Calu3 (cell line): ENCODE data around the gene PRKAR1B.

- PRO-cap = unidirectional peak, minus-strand start at chr7:35495
Measured at GRCh38 chr7:34780-35776, 157.3 kb upstream of the FAM20C start.

DNA sequence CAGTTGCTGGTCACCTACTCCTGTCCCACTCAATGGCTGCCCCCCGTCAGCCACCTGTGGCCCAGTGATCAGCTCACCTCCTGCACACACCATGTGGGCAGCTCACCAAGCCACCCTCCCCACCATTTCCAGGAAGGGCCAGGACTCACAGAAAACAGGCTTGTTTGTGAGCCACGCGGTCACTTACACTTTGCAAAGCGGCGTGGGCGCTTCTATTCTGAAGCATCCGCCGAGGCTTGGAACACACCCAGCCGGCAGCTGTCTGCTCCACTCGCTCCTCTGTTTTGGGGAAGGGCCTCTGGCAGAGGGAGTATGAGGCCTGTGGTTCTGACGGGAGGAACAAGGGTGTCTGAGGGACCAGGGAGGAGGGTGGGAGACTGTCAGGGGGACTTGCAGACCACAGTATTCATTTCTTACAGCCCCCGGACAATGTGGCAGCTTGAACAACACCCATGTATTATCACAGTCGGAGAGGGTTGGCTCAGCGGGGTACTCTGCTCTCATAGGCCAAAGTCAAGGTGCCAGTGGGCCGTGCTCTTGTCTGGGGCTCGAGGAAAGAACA is 60.6 kb upstream of the FAM20C start:
- PRO-cap = no peak

GRCh38 chr7:149880-150329 is 42.5 kb upstream of the FAM20C start:
- PRO-cap = no peak

GRCh38 chr7:290859-291526 is 1.0 kb downstream of the FOXL3 start:
- PRO-cap = no peak

DNA sequence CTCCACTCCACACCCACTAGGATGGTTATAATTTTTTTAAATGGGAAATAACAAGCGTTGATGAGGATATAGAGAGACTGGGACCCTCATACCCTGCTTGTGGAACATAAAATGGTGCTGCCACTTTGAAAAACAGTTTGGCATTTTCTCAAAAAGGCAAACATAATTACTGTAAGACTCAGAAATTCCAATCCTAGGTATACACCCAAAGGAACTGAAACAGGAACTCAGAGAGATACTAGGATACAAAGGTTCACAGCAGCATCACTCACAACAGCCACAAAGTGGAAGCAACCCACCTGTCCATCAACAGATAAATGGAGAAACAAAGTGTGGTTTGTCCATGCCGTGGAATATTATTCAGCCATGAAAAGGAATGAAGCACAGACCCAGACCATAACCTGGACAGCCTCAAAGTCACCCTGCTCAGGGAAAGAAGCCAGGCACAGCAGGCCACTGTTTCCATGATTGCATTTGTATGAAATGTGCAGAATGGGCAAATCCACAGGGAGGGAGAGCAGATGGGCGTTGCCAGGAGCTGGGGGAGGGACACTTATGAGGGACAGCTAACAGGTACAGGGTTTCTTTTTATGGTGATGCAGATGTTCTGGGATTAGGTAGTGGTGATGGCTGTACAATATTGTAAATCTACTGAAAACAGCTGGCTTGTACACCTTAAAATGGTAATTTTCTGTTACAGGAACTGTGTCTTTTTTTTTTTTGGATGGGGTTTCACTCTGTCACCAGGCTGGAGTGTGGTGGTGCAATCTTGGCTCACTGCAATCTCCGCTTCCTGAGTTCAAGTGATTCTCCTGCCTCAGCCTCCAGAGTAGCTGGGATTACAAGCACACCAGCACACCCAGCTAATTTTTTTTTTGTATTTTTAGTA is 30.3 kb downstream of the FOXL3 start:
- PRO-cap = no peak

DNA sequence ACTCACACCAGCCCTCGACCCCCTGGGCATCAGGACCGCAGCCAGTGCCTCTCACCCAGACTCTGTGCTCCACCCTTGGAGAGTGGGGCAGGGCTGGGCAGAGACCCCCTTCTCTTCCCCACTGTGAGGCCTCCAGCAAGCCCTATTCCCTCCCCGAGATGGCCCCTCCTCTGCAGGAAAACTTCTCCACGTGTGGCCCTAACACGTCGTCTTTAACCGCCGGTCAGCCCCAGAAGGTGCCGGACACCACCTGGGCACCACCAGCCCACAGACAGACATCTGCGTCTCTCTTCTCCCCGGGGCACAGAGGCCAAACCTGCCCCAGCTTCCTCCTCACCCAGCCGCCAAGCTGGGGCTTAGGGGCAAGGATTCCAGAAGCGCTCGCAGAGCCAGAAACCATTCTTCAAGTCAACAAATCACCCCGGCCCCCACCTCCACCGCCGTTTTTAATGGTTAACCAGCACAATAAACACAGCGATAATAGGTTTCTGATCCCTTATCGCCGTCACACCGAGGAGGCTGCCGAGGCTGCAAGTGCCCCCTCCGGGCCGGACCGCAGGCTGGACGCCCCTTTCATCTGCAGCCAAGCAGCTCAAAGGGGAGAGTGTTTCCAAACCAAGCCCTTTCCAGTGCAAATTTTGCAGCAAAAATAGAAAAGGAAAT is 82.9 kb downstream of the FOXL3 start:
- PRO-cap = no peak

DNA sequence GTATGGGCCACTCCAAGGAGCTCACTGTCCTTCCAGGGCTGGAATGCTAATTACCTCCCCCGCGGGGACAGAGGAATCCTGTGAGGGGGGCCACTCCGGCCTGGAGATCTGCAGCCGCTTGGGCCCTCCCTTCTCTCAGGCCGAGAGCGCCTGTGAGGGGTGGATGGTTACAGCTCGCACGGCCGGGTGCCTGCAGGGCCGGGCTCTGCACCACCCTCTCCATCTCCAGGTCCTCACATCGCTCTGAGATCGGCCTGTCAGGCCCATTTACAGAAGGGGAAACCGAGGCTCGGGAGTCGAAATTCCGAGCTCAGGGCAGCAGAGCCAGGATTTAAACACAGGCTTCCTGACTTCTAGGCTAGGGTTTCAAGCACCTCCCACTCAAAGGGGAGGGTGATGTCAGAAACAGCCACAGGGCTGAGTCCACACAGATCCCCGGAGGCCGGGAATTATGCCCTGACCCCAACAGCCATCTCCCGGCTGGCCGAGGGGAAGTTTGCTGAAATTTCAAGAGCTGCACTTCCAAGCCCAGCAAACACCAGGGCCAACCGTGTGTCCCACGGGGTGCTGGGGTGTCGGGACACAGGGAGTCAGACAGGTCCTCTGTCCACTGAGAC is 59.0 kb downstream of the PDGFA start:
- PRO-cap = no peak

DNA sequence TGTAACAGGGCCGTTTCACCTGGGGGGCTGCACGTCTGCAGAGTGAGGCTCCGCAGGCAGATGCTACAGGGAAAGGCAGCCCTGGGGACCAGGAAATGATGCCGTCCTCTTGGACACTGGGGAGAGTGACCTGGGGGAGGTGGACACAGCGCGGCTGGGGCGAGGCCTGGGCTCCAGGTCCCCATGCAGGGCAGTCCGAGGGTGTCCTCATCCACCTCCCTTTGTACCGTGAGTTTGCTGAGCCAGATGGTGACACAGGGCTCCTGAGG is 41.9 kb downstream of the PDGFA start:
- PRO-cap = no peak

DNA sequence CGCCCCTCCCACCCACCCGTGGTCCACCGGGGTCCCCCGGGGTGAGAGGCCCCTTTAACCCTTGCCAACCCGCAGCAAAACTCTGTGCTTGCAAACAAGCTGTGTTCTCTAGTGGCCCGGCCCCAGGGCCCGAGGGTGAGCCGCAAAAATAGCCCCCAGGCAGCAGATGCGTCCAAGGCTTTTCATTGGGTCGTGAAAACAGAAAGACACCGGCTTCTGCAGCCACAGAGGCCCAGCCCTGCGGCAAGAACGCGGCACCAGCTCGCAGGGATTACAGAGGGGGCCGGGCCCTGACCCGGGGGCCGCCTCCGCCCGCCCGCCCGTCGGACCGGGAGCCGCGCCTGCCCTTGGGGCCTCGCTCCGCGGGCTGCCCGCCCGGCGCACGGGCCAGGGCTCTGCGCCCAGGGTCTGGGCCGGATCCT is 3.0 kb downstream of the PDGFA start:
- PRO-cap = no peak

- PRO-cap = no peak
Measured at GRCh38 chr7:523319-523766, 3.7 kb upstream of the PDGFA start.

GRCh38 chr7:538047-538756 is 18.6 kb upstream of the PDGFA start:
- PRO-cap = bidirectional peak, plus-strand start at chr7:538497, minus-strand start at chr7:538322

GRCh38 chr7:585351-585749 is 65.7 kb upstream of the PDGFA start:
- PRO-cap = no peak

DNA sequence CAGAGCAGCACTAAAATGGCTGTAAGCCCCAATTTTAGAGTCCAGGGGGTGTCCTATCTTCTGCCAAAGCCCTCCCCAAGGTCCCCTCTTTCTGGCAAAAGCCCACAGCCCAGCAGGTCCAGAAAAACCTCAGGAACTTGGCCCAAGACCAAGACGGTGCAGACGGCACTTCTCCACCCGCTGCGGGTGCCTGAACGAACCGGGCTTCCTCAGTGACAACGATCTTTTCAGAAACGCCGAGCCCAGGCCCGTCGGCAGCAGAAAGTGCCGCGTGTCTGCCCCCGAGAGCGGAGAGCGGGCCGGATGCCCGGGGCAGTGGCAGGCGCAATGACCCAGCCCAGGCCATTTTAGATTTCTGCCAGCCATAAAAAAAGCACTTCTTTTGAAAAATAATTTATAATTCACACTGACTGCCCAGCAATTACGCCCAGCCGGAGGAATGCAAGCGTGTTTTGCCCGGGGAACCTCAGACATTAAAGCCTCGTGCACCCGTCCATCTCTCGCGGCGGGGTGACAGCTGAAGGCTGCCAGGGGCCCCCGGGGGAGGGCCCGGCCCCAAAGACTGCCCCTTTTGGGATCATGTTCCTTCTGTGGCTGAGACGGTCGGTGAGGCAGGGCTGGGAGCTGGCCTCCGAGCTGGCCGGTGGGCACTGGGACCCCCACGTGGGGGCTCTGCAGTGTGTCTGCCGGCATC is 71.1 kb upstream of the PDGFA start:
- PRO-cap = no peak

DNA sequence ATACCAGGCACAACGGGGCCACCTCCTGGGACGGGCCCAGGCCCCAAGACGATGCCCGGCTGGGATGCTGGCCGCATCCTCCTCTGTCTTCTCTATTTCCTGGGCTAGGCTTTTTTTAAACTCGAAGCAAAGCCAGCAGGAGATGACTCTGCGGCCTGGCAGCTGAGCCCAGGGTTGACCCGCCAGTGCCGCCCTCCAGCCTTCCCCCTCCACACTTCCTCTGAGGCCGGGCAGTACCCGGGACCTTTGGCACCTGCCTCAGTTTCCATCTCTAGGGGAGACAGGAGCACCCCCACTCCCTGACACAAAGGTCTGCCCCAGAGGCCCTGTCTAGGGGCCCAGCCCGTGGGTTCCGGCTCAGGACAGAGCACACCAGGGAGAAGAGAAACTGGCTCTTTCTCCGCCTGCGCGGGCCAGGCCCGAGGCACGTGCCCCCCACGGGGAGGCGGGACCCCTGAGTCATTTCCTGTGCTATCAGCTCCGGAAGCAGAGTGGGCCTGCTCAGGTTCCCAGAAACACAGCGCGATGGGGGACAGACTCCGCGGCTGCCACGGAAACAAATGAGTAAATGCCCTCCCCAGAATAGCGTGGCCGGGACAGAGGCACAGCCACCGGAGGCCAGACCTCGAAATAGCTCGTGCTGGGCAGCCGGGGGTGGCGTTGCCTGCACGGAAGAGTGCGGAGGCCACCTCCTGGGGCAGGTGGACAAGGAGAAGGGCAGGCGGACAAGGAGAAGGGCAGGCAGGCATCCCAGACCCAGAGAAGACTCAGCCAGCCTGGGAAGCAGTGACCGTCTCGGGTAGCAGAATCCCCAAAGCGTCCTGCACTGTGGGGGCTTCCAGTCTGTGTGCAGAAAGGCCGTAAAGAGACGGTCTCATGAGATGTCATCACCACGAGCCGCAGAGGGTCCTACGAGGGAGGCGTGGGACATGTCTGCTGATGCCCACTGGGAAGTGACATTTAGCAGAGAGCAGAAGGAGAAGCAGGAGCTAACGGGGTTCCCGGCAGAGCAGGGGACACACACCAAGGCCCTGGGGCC is 84.8 kb upstream of the PDGFA start:
- PRO-cap = no peak

- PRO-cap = no peak
Measured at GRCh38 chr7:644804-645419, 81.6 kb upstream of the DNAAF5 start.

DNA sequence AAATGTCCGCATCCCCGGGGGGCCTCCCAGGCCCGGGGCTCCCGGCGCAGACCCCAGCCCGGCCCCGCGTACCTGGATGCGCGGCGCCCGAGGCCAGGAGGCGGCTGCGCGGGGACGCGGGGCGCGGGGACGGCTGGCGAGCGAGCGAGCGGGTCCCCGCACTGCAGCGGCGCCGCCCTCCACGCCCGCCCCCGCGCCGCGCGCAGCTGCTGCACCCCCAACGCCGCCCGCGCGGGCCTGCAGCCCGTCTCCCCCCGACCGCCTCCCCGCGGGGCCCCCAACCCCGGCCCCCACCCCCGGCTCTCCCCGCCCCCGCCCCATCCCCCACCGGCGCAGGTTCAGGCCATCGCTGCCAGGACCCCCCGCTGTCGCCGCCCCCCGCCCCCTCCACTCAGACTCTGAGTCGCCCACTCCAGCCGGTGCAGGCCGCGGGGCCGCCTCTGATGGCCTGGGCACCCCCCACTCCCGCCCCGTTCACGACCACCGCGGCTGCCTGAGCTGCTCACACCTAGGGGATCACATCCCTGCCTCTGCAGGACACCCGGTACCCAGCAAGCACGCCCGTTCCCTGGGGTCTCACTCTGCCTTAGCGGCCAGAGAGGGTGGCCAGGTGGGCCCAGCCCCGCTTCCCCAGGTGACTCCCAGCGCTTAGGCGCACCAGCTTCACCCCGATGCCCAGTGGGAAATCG is 14.0 kb upstream of the DNAAF5 start:
- PRO-cap = no peak

DNA sequence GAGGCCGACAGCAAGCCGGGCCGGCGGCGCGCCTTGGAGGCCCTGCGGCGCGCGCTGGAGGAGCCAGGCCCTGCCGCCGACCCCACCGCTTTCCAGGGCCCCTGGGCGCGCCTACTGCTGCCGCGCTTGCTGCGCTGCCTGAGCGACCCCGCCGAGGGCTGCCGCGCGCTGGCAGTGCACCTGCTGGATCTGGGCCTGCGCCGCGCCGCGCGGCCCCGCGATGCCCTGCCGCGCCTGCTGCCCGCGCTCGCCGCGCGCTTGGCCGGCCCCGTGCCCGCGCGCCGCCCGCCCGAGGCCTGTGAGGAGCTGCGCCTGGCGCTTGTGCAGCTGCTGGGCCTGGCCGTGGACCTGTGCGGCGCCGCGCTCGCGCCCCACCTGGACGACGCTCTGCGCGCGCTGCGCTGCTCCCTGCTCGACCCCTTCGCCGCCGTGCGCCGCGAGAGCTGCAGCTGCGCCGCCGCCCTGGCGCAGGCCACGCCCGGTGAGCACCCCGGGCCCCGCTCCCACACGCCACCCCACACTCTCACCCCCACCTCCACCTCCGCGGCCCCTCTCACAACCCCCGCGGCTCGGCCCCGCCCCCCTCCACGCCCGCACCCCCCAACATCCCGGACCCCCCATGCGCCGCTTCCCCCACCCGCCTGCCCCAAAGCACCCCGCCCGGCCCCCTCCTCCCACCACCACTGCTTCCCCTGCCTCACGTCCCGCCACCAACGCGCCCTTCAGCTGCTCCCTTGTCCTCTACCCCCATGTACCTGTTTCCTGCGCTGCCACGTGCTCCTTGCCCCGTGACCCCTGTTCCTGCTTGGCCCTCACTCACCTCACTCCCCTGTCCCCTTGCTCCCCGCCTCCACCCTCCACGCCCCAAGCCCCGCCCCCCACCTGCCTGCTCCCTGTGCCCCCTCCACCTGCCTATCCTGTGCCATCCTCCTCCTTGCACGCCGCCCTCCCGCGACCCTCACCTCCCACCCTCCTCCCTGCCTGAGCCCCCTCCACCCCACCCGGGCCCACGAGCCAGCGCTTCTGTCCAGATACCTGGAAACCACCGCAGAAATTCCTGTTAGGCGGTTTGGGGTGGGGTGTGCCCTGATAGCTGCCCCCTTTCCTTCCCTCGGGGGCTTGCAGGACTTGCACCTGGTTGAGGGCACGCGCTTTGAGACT is at the start of gene PRKAR1B:
Gene PRKAR1B, minus strand, starts transcription at position 447 of the 1,161 bp plus-strand sequence.
- PRO-cap = bidirectional peak, plus-strand start at position 475 of the sequence, minus-strand start at position 438 of the sequence; unidirectional peak, minus-strand start at position 757 of the sequence

DNA sequence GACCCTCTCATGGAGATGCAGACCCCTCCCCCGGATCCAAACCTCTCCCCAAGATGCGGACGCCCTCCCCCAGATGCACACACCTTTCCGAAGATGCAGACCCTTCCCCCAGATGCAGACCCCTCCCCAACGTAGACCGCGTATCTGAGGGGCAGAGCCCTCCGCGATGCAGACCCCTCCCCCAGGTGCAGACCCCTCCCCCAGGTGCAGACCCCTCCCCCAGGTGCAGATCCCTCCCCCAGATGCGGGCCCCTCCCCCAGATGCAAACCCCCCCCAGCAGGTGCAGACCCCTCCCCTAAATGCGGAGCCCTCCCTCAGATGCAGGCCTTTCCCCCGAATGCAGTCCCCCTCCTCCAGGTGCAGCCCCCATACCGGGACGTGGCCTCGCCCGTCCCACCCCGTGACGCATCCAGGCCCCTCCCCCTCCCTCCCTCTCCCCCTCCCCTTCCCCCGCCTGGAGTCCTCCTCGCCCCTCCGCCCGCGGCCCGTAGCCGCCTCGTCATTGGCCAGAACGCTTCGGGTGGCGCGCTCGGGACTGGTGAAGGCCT is 16.2 kb upstream of the SUN1 start:
- PRO-cap = bidirectional peak, plus-strand start outside the sequence, minus-strand start at position 340 of the sequence

DNA sequence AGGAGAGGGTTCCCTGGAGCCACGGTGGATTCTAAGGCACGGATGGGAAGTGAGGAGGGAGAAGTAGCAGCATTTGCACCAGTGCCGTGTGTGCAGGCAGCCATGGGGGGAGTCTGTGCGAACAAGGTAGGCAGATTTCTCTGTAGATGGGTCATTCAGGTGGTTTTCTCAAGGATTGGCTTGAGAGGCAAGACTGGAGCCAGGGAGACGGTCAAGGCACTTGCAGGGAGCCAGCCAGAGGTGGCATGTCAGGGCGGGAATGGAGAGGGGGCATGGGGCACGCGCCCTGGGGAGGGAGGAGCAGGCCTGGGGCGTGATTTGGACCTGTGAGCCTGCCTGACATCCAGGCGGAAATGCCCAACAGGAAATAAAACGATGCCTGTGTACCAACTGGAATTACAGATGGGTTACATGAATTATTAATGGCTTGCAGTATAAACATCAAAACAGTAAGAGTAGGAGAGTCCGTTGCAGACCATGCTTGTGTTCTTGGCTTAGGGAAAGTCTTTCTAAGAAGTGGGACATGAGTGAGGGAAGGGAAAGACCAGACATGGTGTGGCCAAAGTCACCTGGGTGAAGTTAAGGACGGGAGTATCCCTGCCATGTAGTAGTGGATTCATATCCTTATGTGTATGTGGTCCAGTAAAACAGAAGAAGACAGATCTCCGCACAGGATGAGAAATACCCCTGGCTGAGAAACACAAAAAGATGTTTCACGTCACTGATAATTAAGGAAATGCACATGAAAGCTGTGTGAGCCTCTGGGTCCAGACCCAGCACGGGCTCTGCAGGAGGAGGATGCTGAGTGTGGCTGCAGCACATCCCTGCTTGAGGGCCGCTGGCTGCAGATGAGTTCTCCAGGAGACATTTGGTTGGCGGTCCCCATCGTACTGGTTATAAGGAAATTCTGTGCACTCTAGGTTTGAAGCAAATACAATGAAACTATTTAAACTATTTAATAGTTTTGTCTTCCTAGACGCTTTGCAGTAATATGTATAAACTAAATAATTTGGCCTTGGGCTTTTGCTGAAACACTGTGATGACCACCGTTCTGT is 8.4 kb upstream of the SUN1 start:
- PRO-cap = no peak

DNA sequence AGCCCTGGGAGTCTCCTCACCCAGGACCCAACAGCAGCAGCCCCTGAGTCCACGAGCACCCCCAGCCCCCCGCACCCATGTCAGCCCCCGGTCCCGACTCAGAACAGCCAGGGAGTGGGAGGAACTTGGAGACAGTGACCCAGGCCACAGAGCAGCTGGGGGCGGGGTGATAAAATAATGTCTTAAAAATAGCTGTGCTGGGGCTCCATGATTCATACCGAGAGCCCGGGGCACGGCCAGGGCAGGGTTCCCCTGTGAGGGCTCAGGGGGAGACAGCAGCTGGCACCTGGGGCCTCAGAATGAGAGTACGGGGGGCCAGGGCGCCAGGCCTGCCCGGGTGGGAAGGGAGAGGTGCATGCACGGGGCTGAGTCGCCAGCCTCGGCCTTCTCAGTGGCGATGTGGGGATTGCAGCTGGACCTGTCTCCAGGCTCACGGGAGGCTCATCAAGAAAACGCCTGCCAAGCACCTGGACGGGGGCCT is 29.8 kb downstream of the ADAP1 start:
- PRO-cap = bidirectional peak, plus-strand start at position 215 of the sequence, minus-strand start at position 116 of the sequence